Amniotic epithelial cell (primary cell): ENCODE measurements around a stretch of chr3.

GRCh38 chr3:49722365-49723188 is 1.2 kb downstream of the GMPPB start:
- RRBS, result no CpG with 5 or more reads among the region's 18 CpGs

DNA sequence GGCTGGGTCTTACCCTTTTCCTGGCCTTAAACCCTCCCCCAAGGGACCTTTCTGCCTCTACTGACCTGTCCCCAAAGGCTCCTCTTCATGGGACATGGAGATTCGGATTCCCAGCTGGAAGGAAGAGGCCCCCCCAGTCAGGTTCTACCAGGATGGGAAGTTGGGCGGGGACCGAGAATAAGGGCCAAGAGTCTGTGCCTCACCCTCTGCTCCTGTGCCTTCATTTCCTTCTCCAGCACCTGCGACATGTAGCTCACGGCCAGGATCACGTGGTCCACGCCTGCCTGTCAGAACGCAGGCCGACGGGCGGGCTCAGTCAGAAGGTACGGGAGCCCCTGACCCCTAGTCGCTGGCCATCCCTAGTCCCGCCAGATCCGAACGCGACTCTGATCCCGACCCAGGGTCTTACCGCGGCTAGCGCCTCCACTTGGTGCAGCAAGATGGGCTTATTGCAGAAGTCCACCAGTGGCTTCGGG is 524 bp downstream of the GMPPB start:
- RRBS, result no CpG with 5 or more reads among the region's 22 CpGs

GRCh38 chr3:49807257-49808150 is 4.4 kb downstream of the INKA1 start:
- RRBS, result no CpG with 5 or more reads among the region's 14 CpGs

DNA sequence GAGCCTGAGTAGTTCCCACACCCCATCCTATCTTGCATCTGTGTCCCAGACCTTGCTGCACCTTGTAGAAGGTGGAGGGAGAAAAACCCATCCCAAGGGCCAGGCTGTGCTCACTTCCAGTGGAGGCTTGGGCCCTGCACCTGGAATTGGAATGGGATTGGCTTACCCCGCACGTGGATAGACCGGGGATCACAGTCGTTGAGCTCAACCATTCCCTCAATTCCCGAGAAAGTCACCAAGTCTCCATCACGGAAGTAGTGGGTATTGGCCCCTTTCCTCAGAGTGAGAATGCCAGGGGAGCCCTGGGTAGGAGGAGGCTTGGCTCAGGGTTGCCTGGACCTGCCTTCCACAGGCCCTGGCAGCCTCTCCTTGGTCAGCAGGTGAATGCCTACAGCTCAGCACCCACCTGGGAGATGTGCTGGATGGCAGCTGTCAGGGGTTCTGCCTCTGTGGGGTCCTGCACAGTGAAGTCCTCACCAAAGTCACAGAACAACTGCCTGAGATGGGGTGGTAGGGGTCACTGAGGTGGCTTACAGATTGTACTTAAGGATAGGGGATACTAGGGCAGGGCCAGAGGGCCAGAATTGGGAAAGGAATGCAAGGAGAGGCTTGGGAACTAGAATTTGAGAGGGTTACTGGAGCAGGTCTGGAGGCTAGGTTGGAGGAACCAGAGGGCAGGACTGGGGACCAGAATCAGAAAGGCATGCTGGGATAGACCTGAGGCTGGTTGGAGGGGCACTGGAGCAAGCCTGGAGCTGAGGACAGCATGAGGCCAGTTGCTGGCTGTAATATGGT is 1.3 kb downstream of the UBA7 start:
- RRBS, result no CpG with 5 or more reads among the region's 6 CpGs

DNA sequence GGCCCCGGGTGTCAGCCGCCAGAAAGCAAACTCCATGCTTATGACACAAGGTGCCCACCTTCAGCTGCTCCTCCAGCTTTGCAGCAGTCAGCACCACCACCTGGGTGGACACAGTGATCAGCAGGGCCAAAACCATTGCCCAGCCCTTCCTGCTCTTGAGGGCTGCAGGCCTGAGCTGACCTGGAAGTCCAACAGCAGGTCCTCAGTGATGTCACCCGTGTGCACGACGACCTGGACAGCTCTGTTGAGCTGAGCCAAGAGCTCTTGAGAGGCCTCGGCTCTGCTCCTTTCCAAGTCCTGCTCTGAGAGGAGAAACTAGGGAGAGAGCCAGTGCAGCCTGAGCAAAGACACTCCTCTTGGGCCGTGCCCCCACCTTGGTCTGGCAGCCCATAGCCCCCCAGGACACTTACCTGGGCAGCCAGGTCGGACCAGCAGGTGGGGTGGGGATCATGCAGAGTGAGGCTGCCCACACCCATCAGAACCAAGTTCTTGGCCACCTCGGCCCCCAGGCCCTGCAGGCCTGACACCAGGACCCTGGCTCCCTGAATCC is 609 bp downstream of the UBA7 start:
- RRBS, result no CpG with 5 or more reads among the region's 9 CpGs

GRCh38 chr3:49967311-49968422 is 27.7 kb downstream of the RBM6 start:
- RRBS, result no CpG with 5 or more reads among the region's 16 CpGs

DNA sequence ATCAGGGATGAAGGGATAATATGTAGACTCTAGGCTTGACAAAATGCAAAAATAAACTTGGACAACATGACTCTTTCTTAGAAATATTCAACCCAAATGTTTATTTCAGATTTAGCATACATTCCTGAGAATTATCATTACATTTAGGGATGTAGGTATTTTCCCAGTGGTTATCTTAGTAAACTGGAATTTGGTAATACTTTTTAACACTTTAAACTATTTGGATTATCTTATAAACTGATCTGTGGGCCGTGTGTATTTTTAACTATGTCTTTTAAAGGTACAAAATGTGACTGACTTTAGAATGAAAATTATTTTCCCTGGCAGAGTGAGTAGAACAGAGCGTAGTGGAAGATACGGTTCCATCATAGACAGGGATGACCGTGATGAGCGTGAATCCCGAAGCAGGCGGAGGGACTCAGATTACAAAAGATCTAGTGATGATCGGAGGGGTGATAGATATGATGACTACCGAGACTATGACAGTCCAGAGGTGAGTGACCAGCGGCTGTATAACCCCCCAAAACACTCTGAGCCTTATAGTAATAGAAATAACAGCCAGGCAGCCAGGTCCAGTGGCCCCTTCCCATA is 3.1 kb downstream of the RBM5 start:
- RRBS, result no CpG with 5 or more reads among the region's 10 CpGs

DNA sequence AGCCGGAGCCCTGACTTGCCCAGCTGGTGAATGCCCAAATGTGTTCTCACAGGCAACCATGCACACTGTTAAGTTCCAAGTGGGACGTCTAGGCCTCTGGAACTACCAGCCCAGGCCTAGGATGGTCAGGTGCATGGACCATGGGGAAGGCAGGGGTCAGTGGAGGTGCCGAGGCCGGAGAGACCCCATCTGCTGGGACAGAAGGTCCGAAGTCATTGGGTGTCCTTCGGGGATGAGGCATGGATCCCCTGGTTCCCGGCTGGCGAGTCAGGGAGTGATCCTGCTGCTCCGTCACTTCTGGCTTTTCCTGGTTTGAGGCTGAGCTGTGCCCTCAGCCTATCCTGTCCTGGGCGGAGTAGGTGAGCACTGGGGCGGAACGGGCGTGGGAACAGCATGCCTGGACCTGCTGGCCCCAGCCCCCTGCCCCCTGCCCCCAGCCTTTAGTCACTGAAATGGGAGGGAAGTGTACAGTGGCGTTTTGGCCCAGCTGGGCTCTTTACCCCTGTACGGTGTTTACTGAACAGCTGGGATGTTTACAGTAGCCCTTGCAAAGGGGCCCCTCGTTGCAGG is 12.1 kb downstream of the SEMA3F start:
- RRBS, result 79% methylated on average over 4 of the region's 16 CpGs

DNA sequence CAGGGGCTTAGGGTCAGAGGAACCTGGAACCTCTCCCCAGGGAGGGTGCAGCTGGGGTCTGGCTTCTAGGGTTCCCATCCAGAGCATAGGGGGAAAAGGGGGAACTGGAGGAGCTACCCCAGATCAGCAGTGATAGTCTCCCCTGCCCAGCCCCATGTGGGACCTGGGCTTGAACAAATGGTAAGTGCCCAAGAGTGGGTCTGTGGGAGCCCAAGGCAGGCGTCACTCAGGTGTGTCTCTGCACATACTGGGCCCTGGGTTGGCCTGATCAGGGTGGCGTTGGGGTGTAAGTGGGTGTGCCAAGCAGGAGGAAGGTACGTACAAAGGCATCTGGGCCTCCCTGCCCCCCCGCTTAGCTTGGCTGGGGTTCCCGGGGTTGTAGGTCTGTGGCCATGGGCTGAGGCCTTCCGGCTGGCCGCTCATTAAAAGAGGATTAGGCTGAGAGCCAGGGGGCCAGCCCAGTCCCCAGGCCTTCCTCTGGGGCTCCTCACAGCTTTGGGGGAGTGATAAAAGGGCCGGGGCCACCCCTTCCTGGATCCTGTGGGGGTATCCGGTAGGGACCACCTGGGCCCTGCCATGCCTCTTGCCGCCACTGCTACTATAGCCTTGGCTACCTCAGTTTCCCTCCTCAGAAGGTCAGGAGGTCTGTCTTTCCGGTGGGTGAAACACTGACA is 13.2 kb downstream of the SEMA3F start:
- RRBS, result 64% methylated on average over 2 of the region's 11 CpGs

GRCh38 chr3:50201561-50202362 is 3.3 kb upstream of the SLC38A3 start:
- RRBS, result 4% methylated on average over 4 of the region's 10 CpGs

- RRBS, result 5% methylated on average over 11 of the region's 44 CpGs
Observed at GRCh38 chr3:50205667-50206470, 798 bp downstream of the SLC38A3 start.

DNA sequence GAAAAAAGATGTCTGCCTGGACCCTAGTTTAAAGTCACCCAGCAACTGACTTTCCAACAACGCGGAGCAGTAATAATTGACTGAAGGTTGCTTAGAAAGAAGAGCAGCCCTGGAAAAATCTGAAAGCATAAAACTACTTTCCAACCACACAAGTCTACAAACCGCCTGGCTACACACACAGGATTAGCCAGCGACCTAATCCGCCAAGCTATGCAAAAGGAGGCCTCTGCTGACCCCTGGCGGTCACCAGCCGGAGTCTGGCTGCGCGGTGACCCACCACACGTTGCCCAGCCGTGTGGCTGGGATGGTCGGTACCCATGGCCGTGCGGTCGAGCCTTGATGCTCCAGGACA is 10.0 kb upstream of the GNAI2 start:
- RRBS, result no CpG with 5 or more reads among the region's 15 CpGs

DNA sequence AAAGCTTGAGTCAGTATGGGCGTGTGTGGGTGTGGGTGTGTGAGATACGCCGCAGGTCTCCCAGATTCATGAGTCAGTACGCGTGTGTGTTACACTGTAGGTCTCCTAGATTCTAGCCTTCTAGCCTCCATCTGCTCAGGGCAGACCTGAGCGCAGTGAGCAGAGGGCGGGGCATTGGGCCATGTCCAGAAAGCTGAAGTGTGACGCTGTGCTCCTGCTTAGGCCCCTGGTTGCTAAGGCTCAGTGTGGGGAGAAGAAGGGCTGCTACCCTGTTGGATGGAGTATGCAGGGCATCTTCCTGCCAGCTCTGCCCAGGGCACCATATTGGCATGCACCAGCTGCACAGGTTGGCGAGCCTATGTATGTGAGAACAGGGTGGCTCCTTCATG is 15.4 kb downstream of the GNAI2 start:
- RRBS, result no CpG with 5 or more reads among the region's 9 CpGs

DNA sequence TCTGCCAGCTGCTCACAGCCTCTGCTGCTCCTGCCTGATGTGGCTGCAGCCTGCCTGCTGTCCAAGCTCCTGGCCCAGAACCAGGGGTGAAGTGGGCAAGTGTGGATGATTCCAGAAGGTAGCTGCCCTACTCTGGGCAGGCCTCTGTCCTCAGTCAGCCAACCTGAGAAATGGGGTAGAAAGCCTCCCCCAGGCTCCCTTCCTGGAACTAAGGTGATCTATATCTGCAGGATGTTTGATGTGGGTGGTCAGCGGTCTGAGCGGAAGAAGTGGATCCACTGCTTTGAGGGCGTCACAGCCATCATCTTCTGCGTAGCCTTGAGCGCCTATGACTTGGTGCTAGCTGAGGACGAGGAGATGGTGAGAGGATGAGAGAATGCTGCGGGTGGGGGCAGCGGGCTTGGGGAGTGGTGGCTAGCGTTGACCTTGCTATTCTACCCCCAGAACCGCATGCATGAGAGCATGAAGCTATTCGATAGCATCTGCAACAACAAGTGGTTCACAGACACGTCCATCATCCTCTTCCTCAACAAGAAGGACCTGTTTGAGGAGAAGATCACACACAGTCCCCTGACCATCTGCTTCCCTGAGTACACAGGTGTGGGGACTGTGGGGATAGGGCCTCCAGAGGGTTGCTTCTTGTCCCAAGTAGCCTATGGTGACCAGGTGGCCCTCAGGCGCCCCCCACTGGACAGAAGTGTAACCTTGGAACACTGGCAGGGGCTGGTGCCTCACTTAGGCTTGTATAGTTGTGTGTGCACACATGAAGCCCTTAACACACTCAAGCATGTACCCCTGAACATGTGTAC is 12.2 kb upstream of the SEMA3B start:
- RRBS, result no CpG with 5 or more reads among the region's 13 CpGs

GRCh38 chr3:50258692-50259421 is 10.1 kb upstream of the SEMA3B start:
- RRBS, result no CpG with 5 or more reads among the region's 21 CpGs

DNA sequence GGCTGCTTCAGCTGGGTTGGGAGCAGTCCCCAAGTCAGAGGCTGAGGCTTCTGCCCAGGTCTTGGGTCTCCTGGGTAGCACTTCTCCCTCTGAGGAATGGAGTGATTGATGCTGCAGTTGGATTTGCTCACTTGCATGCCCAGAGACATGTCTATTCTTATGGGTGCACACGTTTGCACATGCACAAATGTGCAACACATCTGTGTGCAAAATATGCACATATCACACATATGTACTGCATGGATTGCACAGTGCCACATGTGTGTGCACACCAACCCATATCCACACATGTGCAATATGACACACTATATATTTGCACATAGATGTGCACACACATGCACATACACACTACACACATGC is 738 bp upstream of the SEMA3B start:
- RRBS, result no CpG with 5 or more reads among the region's 1 CpG

- RRBS, result 63% methylated on average over 21 of the region's 81 CpGs
Observed at GRCh38 chr3:50275944-50276791, 2.7 kb upstream of the LSMEM2 start.

DNA sequence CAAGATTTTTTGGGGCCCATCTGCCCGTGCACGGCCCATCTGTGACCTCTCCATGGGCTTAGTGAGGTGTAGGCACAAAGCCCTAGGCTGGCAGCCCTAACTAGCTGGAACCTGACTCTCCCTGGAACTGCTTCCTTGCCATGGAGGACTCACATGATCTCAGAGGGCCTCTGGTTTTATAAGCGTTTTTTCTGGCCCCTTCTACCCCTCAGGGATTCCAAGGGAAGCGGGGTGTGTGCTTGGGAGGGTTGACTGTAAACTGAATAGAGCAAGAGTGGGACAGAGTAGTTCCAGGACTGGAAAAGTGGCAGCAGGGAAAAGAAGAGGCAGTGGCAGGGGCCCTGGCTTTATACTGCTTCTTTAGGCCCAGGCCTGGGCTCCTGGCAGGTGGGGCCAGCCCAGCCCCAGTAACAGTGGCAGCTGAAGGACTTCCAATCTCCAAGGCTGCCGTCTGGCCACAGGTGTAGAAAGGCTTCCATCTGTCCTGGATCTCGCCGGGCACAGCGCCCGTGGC is 727 bp upstream of the IFRD2 start:
- RRBS, result no CpG with 5 or more reads among the region's 9 CpGs

GRCh38 chr3:50300295-50300978 is 1.2 kb upstream of the HYAL3 start:
- RRBS, result no CpG with 5 or more reads among the region's 12 CpGs

DNA sequence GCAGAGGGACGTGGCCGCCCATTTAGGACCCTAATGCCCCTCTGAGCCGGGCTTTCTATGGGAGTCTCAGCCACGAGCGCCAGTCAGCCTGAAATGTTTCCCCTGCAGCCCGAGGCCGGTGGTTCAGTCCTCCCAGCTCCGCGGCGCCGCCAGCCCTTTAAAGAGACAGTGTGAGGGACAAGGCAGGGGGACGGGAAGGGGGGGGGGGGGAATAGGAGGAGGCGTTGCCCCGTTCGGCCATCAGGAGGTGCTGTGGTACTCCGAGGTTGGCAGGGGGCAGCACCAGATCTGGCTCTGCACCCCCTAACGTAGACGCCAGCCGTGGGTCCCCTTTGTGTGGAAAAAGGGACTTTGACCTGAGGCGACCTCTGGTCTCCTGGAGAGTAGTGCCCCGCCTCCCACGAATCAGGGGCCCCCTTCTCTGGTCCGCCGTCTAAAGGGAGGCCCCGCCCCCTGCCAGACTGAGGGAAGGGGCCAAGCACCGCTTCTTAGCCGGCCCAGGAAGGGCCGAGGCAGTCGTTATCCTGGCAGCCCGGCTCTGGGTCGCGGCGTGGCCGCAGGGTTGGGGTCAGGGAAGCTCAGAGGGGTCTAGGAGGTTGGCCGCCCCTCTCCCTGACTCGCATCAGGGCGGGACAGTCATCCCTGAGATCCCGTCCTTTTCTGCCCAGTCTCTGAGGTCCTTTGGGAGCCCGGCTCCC is 777 bp downstream of the HYAL2 start:
- RRBS, result 3% methylated on average over 10 of the region's 39 CpGs